Colon Carcinoma Metastatic in the Lung (tissue), 2 donors: Measurements from ENCODE around the gene ENTPD5.

GRCh38 chr14:73976047-73976678 is 26.1 kb downstream of the COQ6 start:
- PRO-cap, 2 experiments = no peak in any of the 2 experiments

DNA sequence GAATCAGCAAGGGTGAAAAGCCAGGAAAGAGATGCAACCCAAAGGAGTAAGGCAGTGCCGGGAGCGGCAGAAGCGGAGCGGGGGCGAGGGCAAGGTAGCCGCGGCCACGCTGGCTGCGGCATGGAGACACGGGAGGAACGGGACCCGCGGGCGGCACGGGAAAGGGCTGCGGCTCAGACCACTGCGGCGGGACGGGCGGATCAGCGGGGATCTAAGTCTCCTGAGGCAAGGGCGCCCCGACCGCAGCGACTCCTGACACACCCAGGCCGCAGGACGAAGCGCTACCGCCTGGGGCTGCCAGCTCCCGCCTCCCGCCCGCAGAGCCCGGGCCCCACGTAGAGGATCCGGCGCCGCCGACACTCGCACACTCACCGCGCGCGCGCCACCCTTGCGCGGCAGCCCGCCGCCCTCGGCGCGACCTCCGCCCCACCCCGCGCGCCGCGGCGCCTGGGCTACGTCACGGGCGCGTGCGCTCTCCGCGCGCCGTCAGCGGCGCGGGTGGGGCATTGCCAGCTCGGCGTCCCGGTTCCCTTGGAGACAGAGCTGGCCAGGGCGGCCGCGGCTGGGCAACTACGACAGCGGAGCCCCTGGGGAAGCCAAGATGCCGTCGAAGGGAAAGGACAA is at the start of gene ENTPD5:
ENTPD5 (minus strand) TSS at position 411 of the 624 bp plus-strand sequence.
- PRO-cap, 2 experiments = peak in 2 of 2 experiments; most common plus-strand start position 540 of the sequence (in 2); most common minus-strand start position 254 of the sequence (in 1)

DNA sequence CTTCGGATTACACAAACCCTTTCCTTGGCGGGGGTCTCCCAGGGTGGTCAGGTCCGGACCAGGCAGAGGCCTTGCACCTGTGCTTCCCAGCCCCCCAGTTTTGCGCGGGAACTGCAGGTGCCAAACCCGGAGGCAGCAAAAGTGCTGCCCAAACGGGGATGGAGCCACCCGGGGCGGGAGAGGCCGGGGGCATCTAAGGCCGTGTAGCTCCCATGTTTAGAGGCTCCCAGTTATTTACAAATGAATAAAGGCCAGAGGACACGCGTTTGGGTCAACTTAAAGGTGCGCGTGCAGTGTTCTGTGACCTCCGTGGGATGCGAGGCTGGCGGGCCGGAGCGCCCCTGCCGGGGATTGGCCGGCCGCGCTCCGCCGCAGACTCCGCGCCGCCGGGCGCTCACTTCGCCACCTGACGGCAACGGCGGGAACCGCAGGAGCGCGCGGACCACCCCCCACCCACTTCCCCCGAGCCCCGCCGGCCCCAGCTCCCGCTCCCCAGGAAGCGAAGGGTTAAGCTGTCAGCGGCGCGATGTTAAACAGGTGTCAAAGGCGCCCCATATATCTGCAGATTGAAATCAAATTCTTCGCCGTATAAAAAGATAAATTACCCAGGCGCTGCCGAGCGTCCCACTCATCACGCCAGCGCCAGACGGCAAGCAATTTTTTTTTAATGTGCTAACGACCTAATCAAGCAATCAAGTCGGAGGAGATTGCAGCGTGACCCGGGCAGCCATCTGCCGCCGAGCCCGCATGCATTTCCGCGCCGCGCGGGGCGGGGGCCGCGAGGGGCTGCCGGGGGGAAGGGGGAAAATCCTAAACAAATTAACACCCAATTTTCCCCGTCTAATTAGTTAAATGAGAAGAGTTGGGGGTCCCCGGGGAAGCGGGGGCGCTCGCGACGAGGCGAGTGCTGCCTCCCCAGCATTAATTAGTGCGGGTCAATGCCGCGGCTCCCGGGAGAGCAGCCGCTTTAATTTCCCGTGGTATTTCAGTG is 18.3 kb downstream of the VSX2 start:
- PRO-cap, 2 experiments = no peak in any of the 2 experiments

DNA sequence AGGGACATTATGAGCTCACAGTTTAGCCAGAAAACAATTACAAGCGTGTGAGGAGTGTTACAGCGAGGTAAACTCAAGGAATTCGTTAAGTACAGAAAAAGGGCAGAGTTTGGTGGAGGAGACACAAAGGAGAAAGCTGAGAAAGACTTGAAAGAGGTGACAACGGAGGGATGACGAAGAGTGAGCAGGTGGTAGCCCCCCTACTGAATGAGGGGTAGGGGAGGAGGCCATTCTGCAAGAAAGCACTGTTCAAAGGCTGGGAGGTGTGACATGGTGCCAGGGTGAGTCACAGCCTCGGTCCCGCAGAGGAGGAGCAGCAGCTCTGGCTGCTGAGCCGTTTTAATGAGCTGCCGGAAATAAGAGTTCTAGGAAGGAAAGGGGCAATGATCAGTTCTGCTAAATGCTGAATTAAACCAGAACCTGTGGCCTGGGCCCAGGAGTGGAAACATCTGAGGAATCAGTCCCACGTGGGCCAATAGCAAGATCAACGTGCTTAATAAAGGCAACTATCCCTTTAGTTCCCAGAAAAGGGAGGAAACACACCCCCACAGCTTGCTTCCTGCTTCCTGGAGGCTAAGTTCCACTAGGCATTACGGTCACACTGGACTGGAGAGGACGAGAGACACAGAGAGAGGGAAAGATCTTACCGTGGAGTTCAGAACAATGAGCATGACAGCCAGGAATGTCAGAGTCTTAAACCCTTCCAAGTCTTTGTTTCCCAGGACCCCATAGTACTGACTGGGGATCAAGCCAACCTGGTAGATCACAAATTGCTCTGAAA is 3.6 kb downstream of the ABCD4 start:
- PRO-cap, 2 experiments = no peak in any of the 2 experiments

DNA sequence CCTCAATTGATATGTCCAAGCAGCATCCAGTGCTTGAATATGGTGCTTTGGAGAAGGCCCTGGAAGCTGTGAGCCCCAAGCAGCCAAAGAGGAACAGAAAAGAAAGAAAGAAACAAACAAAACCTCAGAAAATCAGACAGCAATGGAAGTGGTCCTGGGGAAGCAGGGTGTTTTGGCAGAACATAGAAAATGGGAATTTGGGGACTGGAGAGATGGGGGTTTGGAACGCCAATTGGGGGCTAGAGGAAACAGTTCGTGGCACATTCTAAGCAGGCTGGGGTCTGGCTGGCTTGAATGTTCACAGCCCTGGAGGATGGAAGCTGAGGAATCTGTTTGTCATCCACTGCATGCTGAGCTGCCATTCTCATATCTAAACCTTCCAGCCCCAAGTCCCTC is 22.1 kb upstream of the VRTN start:
- PRO-cap, 2 experiments = no peak in any of the 2 experiments

DNA sequence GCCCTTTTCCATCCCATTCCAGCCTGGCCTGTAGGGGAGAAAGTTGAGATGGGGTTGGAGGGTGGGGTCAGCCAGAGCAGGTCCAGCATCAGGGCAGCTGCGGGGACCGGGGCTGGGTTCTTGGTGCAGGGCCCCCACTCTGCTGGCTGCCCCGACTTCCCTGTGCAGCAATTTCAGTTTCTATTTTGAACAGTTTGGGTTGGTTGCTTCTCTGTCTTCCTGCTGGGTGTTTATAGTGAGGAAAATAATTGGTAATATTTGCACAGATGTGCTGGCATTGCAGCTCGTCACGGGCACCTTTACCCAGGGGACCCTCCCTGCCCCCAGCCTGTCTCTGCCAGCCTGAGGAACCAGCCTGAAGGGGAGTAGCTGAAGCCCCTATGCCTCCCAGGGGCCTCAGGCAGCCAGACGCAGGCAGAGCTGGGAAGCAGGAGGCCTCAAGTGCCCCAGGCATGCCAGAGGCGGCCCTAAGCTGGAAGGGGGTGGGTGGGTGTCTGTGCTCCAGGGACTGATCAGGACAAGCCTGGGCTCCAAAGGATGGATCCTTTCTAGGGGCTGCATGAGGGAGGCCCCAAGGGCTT is 23.2 kb downstream of the SYNDIG1L start:
- PRO-cap, 2 experiments = no peak in any of the 2 experiments

GRCh38 chr14:74571369-74572219 is 40.4 kb downstream of the LTBP2 start:
- PRO-cap, 2 experiments = no peak in any of the 2 experiments

- PRO-cap, 2 experiments = no peak in any of the 2 experiments
These were observed 26.3 kb downstream of the LTBP2 start for GRCh38 chr14:74585657-74586237.

DNA sequence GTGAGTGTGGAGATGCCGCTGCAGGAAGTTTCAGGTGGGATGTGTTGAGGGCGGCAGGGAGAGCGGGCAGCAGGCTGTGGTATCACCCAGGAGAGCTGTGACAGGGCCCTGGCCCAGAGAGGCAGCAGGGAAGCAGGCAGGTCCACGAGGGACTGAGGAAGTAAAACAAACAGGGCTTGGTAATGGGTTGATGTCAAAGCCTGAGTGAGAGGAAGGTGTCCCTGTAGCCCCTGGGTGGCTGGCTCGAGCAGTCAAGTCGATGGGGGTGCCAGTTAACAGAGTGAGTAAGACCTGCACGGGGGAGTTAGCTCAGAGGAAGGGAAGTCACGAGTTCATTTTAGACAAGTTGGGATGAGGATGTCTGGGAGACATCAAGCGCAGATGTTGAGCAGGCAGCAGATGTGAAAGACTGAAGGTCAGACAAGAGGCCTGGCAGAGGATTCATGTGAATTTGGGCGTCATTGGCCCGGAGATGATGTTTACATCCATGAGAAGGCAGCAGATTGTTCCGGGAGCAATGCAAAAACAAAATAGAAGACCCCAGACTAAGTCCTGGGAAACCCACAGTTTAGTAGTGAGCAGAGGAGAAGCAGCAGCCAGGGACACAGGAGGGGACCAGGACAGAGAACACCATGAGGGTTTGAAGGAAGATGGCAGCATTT is 15.4 kb downstream of the LTBP2 start:
- PRO-cap, 2 experiments = no peak in any of the 2 experiments

- PRO-cap, 2 experiments = no peak in any of the 2 experiments
These were observed 29.5 kb downstream of the AREL1 start for GRCh38 chr14:74683248-74683892.

GRCh38 chr14:74882076-74882941 is 593 bp downstream of the DLST start:
- PRO-cap, 2 experiments = peak in 1 of 2 experiments; most common plus-strand start chr14:74882304 (in 1); most common minus-strand start chr14:74882309 (in 1)

- PRO-cap, 2 experiments = no peak in any of the 2 experiments
These were observed 17.5 kb downstream of the RPS6KL1 start for GRCh38 chr14:74905284-74906148.

GRCh38 chr14:74932162-74933093 is 9.4 kb upstream of the RPS6KL1 start:
- PRO-cap, 2 experiments = no peak in any of the 2 experiments

DNA sequence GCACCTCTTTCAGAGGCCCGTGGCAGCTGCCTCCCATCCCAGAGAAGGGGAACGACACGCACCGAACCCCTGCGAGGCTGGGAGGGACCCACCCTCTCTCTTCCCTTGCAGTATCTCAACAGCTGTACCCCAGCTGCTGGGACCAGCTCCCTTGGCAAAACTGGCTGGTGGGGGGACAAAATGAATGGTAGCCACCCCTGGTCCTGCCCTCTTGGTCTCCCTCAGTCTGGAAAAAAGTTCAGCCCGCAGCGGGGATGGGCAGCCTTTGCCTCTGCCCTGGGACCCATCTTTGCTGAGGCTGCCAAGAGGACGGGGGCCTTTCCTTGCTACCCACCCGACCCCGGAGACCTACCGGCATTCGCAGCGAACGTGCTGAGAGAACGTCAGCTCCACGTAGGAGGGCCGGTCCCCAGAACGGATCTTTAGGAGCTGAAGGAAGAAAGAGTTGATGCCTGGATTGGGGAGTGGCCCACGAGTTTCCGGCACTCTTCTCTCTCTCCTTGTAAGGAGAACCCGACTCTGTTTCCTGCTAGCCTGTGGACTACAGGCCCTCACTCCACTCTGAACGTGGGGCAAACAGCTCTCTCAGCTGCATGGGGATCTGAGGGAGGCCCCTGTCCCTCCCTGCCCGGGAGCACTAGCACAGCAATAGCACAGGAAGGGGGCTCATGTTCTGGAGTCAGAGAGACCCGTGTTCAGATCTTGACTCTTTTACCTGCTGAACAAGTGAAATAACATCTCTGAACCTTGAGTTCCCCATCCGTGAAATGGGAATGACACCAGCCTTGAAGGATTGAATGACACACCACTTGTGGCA is 7.0 kb downstream of the PGF start:
- PRO-cap, 2 experiments = no peak in any of the 2 experiments

GRCh38 chr14:74973093-74973702 is 17.8 kb upstream of the PGF start:
- PRO-cap, 2 experiments = no peak in any of the 2 experiments

DNA sequence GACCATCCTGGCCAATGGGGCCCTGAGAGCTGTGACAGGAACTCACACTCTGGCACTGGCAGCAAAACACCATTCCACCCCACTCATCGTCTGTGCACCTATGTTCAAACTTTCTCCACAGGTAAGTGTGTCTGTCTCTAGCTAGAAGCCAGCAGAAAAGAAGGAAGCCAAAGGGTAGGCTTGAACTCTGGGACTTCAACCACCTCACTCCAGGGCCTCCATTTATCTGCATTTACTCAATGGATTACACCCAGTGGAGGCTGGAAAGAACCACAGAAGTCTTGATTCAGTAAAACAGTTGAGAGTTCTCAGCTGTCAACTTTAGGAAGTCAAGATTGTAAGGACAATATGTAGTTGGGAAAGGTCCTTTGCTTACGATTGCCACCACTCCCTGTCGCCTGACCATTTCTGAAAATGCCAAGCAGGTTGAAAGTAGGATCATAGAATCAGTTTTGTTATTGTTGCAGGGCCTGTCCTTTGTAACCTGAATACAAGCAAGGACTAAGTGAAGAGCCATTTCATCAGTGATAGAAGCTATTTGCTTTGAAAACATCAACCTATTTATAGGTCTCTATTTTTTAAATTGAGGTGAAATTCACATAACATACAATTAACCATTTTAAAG is 4.0 kb downstream of the EIF2B2 start:
- PRO-cap, 2 experiments = no peak in any of the 2 experiments

DNA sequence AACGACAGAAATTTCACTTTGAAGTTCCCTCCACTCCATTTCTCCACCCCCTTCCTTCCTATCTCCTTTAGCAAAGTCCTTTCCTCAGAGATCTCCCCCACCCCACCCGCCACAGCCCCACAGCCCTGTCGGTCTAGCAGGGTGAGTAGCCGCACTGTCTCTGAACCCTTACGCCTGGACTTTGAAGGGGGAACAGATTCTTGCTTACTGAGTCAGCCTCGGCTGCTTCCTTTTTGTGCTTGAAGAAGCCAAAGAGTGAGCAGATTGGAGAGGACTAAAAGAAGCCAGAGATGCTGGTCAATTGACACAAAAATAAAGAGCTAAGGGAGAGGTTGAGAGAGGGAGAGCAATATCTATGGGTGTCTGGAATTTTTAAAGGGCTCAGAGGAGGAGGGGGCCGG is 44.1 kb upstream of the FOS start:
- PRO-cap, 2 experiments = peak in 1 of 2 experiments; most common minus-strand start position 166 of the sequence (in 1)

DNA sequence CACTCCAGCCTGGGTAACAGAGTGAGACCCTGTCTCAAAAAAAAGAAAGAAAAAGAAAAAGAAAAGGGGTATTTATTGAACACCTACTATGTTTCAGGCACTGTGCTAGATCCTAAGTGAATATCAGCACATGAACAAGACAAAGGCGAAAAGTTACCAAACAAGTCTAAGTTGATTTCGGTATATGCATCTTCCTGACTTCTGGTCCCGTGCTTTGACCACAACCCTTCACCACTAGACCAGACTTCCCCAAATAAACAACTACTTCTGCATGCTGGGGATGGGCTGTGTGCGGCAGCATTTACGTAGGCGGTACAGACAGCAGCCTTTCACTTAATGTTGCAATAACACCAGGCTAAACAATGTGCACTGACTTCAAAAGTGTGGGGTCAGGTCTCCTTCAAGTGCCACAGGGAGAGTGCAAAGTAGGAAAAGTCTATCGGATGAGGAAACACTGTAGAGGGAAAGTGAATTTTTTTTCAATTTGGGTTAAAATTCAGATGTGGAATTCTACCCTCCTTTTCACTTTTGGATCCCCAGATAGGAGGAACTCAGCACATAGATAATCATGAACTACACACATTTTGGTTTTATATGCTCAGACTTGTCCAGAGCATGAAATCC is 3.8 kb upstream of the FOS start:
- PRO-cap, 2 experiments = no peak in any of the 2 experiments

DNA sequence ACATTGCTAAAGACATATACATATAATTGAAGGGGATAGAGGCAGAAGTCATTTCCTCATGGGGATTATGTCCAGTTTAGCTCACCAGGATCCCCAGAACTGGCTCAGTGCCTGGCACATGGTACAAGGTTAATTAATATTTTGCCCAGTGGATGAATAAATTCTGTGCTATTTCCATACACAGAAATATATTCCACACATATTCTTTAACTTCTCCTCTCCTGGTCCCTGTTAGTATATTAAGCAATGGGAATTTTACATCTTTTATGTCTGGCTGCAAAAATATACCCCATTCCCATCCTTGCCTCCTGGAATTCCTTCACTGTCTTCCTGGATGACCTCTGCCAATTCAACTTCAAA is 6.7 kb downstream of the FOS start:
- PRO-cap, 2 experiments = no peak in any of the 2 experiments

- PRO-cap, 2 experiments = no peak in any of the 2 experiments
These were observed 56.9 kb downstream of the FOS start for GRCh38 chr14:75335522-75336032.